OCI-LY7 (cell line): ENCODE data around the genes EMP1, MGP and RERG.

GRCh38 chr12:12749301-12750038, 32.3 kb downstream of the CDKN1B start:
- PRO-cap = no peak
- RAMPAGE, long total RNA = no peak

DNA sequence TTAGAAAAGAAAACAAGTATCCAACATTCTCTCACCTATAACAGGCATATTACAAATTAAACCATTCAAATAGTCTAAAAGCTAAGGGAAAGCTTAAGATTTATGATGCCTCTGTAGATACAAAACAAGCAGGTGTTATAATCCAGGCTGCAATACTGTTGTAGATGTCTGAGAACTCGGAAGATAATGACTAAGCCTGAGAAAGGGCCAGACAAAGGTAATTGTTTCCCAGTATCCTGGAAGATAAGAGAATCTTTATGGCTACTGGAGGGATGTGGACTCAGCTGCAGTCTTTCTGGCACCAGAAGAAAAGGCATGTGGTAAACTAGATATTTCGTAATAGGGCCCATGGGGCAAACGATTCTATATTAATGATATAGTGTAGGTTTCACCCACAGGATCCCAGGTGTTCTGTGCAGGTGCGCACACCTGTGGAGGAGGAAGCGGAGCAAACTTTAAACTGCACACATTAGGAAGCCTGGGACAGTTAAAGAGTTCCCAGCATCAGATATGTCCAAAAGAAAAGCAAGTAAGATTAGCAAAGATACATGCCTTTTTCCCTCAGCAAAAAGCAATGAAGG, 9.2 kb upstream of the APOLD1 start:
- PRO-cap = no peak
- RAMPAGE, long total RNA = no peak

DNA sequence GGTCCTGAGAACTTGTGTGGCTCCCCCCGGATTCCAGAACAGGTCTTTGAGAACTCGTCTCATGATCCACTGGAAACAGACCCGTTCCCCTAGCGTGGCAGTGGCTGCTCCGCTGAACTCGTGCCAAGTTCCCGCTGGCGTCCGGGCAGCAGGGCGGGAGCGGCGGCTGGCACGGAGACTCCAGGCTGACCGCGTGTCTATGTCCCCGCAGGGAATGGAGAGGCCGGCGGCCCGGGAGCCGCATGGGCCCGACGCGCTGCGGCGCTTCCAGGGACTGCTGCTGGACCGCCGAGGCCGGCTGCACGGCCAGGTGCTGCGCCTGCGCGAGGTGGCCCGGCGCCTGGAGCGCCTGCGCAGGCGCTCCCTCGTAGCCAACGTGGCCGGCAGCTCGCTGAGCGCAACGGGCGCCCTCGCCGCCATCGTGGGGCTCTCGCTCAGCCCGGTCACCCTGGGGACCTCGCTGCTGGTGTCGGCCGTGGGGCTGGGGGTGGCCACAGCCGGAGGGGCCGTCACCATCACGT, 1.3 kb downstream of the APOLD1 start:
- PRO-cap = no peak
- RAMPAGE, long total RNA = no peak

DNA sequence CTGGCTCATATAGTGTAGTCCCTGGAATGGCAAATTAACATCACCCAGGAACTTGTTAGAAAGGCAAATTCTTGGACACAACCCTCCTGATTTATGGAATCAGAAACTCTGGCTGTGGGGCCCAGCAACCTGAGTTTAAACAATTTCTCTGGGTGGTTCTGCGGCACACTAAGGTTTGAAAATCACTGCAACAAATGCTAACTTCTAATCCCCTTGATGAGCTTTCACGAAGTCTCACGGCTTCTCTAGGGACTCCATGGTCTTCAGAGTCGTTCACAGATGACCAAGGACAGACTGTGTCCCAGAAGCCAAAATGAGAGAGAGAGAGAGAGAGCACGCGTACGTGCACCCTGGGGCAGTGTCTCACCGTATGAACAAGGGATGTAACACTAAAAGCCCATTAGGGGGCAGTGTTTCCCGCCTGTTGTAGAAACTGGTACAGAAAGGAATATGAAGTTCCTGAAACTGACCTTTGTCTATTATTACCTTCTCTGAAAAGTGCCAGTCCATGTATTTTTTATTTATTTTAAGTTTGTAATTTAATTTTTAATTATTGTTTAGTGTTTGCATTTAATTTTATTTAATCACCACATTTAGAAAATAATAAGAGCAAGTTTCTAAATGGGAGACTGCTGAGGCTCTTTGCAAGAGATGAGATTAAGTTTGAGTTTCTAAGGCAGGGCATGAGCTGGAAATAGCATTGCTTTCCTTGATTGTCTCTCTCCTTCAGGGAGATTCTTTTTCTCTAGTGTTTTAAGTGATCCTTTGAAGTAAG, 3.3 kb downstream of the APOLD1 start:
- PRO-cap = no peak
- RAMPAGE, long total RNA = no peak

- PRO-cap = no peak
- RAMPAGE, long total RNA = no peak
These were observed 8.6 kb upstream of the DDX47 start for GRCh38 chr12:12804649-12804877.

GRCh38 chr12:12807792-12809101, 4.9 kb upstream of the DDX47 start:
- PRO-cap = no peak
- RAMPAGE, long total RNA = no peak

GRCh38 chr12:12881351-12882073, 9.8 kb upstream of the GPRC5A start:
- PRO-cap = no peak
- RAMPAGE, long total RNA = no peak

GRCh38 chr12:12926845-12928078, 24.7 kb downstream of the GPRC5D start:
- PRO-cap = no peak
- RAMPAGE, long total RNA = no peak

DNA sequence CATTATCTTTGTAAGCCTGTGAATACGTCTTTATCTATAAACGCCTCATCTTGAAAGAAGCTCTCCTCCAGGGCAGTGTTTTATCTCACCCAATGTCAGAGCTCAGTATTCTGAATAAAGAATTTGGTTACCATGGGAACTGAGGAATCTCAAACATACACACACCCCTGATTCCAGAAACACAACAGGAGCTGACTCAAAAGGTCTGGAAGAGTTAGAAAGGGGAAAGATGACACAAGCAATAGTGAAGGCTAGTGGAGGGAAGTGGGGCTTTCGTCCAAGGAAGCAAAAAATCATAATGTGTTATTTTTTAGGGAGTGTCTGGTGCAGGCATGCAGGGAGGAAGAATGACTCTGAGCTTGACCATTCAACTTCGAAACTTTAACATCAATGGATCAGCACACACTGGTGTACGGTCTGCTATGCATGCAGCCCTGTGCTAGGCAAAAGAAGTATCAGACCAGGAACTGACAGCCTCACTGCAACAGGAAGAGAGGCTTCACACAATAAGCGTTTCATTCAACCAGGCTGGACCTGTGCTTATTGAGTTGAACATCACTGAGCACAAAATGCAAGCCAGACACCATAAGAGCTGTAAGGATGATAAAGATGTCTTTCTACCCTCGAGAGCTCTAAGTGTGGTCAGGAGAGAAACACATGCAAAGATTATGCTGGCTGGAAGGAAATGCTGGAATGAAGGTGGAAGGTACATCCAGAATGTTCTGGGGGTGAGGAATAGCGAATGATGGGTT, 20.2 kb downstream of the HEBP1 start:
- PRO-cap = no peak
- RAMPAGE, long total RNA = no peak

DNA sequence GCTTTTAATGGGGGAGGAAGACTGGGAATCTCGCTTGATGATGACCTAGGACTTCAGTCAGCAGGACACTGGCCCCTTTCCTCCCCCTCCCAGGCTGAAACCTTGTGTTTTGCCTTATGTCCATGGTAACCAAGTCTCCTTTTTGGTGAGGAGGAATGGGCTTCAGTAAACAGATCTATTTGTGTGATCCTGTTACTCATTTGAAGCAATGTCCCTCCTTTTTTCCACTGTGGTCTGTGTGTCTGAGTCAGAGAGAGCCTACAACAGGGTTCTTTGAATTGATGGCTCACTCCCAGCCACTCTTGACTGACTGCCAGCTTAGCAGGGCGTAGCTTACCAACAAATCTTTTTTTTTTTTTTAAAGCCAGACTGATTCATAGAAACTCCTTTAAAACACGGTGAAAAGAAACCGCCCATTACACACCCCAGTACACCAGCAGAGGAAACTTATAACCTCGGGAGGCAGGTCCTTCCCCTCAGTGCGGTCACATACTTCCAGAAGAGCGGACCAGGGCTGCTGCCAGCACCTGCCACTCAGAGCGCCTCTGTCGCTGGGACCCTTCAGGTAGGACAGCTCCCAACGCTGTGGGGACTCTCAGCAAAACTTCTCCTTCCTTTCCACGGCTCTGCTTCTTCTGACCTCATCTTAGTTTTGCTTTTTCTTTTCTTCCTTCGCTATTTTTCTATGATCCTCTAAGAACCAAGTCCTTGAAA, at the start of gene EMP1:
Gene EMP1, plus strand, starts transcription at position 419 of the 714 bp plus-strand sequence.
- PRO-cap = no peak
- RAMPAGE, long total RNA = no peak

DNA sequence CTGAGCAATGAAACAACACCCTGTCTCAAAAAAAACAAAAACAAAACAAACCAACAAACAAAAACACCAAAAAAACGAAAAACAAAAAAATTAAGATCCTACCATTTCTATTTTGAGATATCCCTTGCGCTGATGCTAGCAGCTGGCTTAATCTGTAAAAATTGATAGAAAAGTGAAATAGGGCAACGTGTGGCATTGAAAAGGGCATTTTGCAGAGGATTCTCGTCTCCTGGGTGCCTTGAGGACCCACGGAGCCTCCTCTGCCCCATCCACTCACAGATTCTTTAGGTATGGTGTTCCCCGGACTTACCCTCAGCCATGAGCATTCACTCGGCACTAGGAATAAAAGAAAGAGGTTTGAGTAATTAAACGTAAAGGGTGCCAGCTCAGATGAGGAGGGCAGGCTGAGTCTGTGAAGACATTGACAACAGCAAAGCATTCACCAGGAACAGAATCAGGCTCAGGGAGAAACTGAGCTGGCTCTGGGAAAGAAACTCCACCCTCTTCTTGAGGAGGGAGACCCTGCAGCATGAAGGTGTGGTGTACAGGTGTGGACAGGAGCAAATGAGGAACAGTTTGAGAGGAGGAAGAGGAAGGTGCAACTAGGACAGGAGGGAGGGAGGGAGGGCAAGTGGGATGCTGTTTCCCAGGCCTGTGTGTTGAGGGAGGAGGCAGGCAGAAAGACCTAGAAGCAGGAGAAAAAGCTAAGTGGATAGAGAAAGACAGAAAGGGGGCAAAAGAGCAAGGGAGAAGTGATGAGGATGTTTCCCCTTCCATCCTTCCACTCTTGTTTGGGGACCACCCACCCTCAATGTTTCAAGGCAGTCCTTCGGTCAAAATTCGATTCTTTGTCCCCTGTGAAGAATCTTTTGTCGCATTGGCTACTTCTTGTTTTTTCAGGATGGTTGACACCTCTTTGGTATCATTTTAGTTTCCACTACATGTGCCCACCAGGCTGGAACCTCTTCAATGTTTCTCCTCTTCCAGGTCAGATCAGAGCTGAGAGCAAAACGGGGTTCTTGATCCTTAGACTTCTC, 5.2 kb downstream of the EMP1 start:
- PRO-cap = no peak
- RAMPAGE, long total RNA = no peak

DNA sequence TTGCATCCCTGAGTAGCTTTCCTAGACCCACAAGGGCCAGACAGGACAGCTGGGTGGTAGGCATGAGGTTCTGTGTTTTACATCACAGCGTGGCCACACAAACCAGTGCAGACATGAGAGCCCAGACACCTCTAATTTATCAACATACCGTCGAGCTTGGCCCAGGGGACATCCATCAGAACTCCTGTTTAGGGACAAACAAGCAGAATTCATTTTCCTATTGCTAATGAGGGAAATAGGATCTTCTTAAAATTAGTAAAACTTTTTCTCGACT, 17.6 kb downstream of the EMP1 start:
- PRO-cap = no peak
- RAMPAGE, long total RNA = no peak

GRCh38 chr12:14239320-14239915, 126.1 kb upstream of the ATF7IP start:
- PRO-cap = no peak
- RAMPAGE, long total RNA = no peak

DNA sequence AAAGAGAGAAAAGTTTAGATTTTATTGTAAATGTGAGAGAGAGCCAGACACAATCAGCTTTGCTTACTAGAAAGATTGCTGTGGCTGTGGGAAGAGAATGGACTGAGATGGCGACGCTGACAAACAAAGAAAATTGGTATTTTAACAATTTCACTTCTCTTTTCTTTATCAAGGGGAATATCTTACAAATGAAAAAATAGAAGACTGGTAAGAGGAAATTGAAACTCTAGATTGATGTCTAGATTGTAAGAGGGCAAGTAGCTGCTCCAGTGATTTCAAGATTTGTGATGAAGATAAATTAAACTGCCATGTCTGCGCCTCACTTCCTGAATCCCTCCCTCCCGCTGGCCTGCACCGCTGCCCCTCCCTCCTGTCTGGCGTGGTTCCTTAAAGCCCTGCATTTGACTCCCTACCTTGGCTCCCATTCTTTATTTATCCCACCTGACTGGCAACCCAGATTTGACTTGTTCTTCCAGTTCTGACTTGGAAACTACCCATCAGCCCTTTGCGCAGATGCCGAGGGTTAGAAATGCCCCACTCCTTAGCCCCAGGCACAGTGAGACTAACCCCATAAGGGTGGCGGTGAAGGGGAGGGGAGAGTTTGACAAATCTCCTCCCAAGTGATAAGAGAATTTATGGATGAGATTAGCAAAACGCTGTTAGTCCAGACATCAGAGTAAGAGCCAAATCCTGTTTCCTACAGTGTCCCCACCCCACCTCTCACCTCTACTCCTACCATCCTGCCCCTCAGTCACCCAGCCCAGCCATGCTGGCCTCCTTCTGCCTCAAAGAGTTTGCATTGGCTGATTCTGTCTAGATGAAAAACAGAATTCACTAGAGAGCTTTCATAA, 125.3 kb upstream of the ATF7IP start:
- PRO-cap = no peak
- RAMPAGE, long total RNA = no peak

DNA sequence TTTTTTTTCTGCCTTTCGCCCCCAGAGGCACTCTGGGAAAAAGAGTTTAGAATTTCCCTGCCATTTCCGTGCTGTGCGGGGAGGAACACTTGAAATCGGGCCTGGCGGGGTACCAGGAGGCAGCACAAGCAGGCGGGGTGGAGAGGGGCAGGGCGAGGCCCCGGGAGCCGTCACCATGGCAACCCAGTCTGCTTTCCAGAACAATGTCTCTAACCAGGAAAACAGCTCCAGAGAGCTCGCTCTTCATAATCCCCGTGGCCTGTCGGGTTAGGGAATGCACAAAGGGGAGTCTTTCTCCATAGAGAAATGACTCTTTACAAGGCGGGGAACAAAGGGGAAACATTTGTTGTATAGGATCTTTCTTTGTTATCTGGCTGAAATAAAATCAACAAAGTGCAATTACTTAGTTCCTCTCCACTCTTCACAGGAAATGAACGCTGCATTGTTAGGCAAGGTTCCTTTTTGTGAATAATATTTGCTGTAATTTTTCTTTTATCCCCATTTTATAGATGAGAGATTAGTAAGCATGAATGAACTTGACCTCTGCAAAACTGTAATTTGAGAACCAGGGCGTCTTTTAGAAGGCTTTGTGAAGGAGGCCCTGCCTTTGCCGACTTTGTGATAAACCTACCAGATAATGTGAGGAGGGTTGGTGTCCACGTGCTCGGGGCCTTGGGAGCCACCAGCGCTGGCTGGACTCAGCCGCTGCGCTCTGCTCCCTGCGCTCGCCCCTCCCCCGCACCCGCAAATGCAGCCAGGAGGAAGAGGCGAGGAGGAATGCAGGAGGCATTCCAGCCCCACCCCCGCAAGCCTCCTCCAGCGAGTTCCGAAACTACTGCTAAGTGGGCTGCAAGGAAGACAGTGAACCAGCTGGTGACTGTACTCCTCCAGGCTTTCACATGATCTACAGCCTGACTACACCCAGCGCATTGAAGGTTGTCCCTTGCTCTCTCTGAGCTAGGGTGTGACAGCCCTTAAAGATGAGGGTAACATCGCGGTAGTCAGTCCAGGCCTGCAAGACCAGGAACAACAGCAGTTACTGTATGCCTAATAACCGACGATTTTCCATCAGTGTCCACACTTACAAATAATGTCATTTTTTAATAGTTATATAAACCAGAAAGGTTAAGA, 105.1 kb upstream of the ATF7IP start:
- PRO-cap = no peak
- RAMPAGE, long total RNA = no peak

- PRO-cap = no peak
- RAMPAGE, long total RNA = no peak
These were observed 31.0 kb downstream of the GUCY2C start for GRCh38 chr12:14665461-14665736.

- PRO-cap = no peak
- RAMPAGE, long total RNA = no peak
These were observed 14.7 kb downstream of the H4C16 start for GRCh38 chr12:14756188-14756612.

DNA sequence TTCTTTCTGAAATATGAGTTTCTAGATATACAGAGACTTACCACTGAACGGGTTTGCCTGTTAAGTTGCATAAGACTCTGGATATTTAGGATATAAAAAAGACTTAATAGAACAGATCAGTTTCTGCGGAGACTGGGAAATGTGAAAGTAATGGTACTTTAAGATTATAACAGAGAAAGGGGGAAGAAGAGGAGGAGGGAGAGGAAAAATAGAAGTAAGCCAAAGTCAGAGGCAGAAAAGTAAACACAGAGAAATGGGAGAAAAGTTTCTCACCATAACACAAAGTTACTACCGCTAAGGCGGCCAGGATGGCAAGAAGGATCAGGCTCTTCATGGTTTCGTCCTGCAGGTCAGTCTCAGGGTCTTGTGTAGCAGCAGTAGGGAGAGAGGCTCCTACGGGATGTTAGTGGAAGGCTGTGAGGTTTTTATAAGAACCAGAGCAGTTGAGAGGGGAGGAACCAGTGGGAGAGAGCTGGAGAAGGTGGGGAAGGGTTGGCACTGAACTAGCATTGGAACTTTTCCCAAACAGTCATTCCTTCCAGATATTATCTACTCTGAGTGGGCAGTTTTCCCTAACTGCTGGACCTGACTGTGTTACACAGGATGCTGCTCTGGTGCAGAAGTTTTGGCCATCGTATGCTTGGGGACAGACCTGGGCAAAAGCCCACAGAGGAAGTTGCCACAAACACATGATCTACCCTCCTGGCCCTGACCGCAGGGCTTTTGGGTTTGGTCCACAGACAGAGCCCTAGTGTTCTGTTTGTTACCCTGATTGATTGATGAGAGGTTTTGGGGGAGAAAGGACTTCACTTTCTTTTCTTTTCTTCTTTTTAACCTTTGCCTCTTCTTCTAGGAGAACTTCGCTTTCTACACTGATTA, at the start of gene MGP:
Gene MGP, minus strand, starts transcription at position 397 of the 879 bp plus-strand sequence.
- PRO-cap = no peak
- RAMPAGE, long total RNA = no peak

- PRO-cap = no peak
- RAMPAGE, long total RNA = no peak
These were observed 52.9 kb downstream of the RERG start for GRCh38 chr12:15168202-15168915.

DNA sequence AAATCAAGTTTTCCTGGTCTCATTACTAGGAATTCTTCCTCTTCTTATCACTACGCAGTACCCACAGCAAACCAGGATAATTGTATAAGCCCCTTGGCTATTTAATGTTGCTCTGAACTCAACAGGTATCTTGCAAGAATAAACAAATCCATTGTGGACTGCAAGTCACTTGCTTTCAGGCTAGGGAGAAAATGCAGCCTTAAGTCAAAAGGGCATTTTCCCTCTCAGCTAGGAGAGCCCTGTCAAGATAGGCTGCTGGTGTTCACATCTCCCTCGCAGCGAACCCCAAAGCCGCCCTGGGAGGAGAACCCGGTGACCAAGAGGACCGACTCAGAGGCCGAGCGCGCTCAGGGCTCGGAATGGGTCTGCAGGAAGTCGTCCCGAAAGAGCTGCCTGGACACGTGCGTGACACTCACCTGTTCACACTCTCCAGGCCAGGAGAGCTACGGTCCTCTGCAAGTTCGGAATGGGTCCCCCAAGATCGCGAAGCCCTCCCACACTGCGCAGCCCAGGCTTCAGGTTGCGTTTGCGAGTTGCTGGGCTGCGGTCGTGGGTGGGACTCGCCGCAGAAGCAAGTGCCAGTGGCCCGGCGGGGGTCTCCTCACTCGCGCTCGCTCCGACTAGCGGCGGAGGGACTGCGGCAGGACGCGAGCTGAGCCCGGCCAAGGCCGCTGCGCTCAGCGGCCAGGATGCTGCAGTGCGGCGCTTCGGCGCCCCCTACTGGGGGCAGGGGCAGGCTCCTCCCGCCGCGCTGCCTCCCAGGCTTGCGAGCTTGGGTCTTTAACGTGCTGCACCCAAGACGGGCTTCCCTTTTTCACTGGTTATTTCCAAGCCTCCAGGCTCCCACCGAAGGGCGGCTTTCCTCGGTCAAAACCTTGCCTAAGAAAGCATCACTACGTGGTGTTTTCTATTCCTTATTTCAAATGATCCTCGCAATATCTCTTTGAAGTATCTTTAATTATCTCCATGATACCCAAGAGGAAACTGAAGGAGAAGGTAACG, at the start of gene RERG:
Gene RERG, minus strand, starts transcription at position 639 of the 1,002 bp plus-strand sequence.
- PRO-cap = no peak
- RAMPAGE, long total RNA = no peak